Placental pericyte (primary cell): ENCODE measurements around a stretch of chr14.

DNA sequence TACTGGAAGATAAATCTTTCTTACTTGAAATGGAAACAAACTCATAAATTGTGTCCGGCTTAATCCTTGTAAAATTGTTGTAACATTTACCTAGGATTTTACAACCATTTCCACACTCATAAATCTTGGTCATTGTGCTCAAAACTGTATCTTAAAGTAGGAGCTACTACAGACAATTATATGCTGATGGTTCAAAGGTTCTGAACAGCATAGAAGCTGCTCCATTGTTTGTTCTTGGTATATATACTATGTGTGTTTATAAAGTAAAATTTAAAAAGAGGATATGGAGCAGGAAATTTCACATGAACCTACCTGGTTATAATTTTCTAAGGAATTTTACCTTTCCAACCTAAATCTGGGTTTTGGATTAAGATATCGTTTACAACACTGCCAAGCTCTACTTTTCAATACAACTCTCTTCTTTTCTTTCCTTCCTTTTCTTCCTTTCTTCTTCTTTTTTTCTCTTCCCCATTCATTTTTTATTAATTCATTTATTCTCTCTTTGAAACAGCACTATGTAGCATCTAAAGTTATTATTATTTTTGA lies 4.4 kb upstream of the ARF6 start:
- CAGE, long polyA plus RNA: no peak

- CAGE, long polyA plus RNA: no peak
Measured at GRCh38 chr14:49892099-49892792, 636 bp upstream of the ARF6 start.

GRCh38 chr14:49897861-49898382 lies 5.0 kb downstream of the ARF6 start:
- CAGE, long polyA plus RNA: no peak

GRCh38 chr14:49962227-49963321 lies 69.7 kb downstream of the ARF6 start:
- CAGE, long polyA plus RNA: no peak

GRCh38 chr14:49970356-49971058 lies 77.6 kb downstream of the ARF6 start:
- CAGE, long polyA plus RNA: no peak

- CAGE, long polyA plus RNA: no peak
Measured at GRCh38 chr14:49972774-49973396, 80.0 kb downstream of the ARF6 start.

GRCh38 chr14:49975180-49975859 lies 82.4 kb downstream of the ARF6 start:
- CAGE, long polyA plus RNA: no peak

- CAGE, long polyA plus RNA: no peak
Measured at GRCh38 chr14:50013434-50013713, 103.0 kb downstream of the VCPKMT start.

- CAGE, long polyA plus RNA: no peak
Measured at GRCh38 chr14:50106188-50106735, 10.1 kb downstream of the VCPKMT start.

DNA sequence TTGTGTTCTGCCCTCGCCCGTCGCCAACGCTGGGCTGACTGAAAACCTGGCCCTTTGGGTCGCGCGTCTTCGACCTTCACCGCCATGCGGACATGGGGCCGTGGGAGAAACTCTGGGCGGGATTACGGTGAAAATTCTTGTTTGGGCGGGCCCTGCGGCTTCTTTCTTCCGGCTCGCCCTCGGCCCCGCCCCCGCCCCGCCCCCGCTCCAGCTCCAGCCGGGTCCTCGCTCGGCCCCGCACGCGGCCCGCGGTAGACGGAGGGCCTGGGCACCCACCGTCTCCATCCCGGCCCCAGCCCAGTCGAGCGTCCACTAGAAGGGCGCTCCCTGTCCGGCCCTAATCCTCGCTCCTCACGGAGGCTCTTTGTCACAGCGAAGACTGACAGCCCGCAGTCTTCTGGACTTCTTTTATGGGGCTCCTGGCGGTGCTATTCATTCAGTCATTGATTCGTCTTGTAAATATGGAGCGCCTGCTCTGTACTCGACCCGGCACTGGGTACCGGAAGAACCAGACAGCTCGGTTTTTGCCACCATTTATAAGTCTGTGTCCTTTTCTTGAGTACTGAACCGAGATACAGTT lies 403 bp downstream of the DMAC2L start:
- CAGE, long polyA plus RNA: no peak

GRCh38 chr14:50320958-50321720 lies 9.0 kb downstream of the DMAC2L start:
- CAGE, long polyA plus RNA: no peak

DNA sequence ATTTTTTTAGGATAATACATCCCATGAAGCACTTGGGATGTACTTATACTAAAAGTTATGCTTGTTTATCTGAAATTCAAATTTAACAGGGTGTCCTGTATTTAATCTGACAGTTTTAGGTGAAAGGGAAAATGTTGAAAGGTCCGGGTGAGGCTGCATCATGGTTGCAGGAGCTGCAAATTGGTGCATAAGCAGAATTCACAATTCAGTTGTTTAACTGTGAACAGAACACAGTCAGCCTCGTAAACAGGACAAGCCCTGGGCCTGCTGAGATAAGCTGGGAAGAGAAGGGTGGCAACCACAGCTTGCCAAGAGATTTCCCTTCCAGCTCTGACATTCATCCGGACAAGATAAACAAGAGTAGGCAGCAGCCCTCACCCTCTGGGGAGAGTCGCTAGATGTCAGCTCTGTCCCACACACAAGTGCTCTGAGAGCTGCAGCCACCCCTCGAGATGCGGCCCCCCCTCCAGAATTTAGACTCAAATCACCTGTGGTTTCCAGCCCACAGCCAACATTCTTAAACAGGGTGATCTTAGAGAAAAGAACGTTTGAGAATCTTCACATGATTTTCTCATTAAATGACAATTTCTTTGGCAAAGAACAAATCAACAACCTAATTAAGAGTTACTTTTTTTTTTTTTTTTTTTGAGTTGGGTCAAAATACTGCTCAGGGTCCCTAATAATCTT lies 30.5 kb downstream of the DMAC2L start:
- CAGE, long polyA plus RNA: no peak

DNA sequence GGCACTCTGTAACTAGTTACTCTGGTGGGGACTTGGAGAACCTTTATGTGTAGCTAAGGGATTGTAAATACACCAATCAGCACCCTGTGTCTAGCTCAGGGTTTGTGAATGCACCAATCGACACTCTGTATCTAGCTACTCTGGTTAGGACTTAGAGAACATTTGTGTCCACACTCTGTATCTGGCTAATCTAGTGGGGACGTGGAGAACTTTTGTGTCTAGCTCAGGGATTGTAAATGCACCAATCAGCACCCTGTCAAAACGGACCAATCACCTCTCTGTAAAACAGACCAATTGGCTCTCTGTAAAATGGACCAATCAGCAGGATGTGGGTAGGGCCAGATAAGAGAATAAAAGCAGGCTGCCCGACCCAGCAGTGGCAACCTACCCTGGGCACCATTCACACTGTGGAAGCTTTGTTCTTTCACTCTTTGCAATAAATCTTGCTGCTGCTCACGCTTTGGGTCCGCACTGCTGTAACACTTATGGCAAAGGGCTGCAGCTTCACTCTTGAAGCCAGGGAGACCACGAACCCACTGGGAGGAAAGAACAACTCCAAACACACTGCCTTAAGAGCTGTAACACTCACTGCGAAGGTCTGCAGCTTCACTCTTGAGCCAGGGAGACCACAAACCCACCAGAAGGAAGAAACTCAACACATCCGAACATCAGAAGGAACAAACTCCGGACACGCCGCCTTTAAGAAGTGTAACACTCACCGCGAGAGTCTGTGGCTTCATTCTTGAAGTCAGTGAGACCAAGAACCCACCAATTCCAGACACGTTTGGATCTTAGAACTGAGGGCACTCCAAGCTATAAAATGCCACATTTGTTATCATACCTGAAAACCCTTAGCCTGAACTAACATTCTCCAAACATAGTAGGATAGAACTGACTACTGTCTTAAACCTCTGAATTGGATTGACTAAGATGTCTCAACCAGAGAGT lies 33.9 kb downstream of the CDKL1 start:
- CAGE, long polyA plus RNA: no peak

GRCh38 chr14:50395192-50395740 lies 1.4 kb downstream of the CDKL1 start:
- CAGE, long polyA plus RNA: no peak

GRCh38 chr14:50531370-50531699 lies 1.0 kb downstream of the MAP4K5 start:
- CAGE, long polyA plus RNA: no peak

GRCh38 chr14:50667608-50667803 lies 600 bp downstream of the SAV1 start:
- CAGE, long polyA plus RNA: no peak

DNA sequence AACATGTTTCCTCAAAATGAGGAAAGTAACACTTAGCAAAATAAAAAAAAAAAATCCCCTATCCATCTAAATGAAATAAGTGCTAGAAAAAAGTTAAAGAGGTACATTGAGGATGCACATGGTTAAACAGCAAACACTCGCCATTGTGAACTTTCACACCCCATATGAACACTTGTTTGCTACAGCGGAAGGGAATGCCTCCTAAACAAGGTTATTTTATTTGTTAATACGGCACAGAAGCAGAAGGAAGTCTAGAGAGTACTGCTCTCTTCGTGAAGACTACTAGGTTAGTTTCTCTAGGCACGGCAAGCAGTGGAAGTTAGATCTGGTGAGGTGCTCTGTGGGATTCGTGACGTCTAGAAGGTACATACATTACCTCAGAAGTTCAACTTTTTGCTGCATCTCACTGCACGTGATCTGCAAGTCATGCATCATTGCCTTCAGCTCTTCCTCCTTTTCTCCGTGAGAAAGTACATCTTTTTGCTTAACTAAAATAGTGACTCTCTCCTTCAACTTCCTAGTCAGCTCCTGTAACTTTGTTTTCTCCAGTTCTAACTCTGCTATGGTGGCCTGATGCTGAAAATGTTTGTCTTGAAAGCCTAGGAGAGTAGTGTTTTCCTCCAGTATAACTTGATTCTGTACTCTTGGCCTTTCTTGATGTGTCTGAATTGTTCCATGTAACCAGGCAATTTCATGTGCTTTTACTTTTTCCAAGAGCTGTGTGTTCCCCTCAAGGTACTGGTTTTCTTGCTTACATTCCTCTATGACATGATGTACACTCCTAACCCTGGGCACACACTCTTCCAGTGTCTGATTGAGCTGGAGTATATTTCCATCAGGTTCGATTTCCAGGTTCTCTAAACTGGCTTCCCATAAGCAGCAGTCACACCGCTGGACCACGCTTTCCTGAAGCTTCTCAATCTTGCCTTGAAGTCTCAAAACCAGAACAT lies 74.6 kb downstream of the NIN start:
- CAGE, long polyA plus RNA: no peak

GRCh38 chr14:50770003-50770632 lies 60.8 kb downstream of the NIN start:
- CAGE, long polyA plus RNA: no peak

DNA sequence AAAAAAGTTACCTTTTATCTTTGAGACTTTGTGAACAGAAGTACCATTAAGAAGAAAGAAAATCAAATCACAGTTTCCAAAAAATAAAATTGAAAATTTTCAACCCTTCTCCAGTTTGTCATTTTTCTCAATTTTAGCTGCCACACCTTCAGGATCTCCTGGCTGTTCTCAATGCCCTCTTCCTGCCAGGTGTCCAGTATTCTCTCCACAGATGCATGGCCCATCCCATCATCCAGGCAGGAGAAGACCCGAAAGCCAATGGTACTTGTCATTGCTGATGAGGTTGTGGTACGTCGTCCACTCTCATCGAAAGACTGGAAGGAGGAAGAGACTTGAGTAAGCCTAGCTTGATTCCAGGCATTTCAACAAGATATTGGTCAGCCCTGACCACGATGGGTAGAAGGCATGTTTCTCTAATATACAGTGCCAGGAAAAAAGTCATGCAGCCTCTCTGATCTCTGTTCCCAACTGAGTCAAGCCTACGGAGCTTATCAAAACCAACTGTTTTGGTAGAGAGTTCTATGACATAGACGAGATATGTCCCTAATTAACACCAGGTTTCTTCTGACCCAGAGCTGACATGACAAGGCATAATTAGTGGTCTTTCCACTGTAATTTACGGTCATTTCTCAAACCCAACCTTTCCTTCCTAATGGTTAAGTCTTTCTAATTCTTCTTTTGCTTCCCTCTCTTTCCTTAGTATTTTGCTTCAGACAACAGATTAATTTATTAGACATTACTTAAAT lies 58.6 kb downstream of the NIN start:
- CAGE, long polyA plus RNA: no peak

DNA sequence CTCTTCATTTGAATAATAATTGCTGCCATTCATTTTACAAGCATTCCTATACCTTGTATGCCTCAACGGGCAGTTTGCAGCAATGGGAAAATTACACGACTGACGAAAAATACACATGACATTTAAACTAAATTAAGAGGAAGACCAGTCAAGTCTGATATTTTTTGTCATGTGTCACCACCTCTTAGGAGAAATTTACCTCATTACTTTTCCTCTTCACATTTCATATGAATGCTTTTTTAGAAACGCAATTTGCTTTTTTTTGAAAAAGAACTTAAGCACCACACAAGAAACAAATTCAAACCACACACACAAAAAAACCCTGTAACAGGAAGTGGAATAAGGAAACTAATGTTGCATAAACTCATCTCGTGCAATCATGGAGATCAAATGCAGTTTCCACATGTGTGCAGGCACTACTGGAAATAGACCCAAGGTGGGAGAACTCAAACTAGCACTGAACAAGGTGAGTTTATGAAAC lies 17.6 kb downstream of the NIN start:
- CAGE, long polyA plus RNA: no peak